RPMI7951 (cell line): ENCODE data around the genes LACRT, OR10A7, OR6C75, OR6C70 and OR10P1.

GRCh38 chr12:54399134-54400178, 14.9 kb upstream of the ZNF385A start:
- RAMPAGE, long total RNA, result no peak

- RAMPAGE, long total RNA, result no peak
Measured at GRCh38 chr12:54406532-54407395, 12.3 kb downstream of the ITGA5 start.

GRCh38 chr12:54412766-54413092, 6.3 kb downstream of the ITGA5 start:
- RAMPAGE, long total RNA, result no peak

DNA sequence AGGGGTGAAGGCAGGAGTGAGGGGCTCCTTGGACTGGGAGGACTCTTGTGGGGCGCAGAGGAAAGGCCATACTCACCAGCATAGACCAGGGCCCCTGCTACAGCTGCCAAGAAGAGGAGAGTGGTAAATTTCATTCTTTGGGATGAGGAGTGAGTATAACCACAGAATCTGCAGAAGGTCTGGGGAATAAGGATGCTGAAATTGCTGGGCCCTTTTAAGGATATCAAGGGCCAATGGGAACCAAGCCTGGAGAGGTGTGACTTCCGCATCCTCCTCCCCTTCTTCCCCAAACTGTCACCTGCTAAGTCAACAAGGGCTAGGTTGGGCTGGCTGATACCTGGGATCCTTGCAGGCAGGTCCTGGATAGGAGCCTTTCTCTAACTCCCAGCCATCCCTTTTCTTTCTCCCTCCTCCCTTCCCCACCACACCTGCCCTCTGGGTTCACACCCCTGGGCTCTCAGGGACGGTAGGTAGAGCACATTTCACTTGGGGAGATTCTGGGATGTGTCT, at the start of gene LACRT:
Gene LACRT, minus strand, starts transcription at position 188 of the 510 bp plus-strand sequence.
- RAMPAGE, long total RNA, result no peak

- RAMPAGE, long total RNA, result no peak
Measured at GRCh38 chr12:54991084-54991716, 6.6 kb upstream of the TESPA1 start.

GRCh38 chr12:55220778-55221263, at the start of gene OR10A7:
Gene OR10A7, plus strand, starts transcription at chr12:55221025.
- RAMPAGE, long total RNA, result no peak

DNA sequence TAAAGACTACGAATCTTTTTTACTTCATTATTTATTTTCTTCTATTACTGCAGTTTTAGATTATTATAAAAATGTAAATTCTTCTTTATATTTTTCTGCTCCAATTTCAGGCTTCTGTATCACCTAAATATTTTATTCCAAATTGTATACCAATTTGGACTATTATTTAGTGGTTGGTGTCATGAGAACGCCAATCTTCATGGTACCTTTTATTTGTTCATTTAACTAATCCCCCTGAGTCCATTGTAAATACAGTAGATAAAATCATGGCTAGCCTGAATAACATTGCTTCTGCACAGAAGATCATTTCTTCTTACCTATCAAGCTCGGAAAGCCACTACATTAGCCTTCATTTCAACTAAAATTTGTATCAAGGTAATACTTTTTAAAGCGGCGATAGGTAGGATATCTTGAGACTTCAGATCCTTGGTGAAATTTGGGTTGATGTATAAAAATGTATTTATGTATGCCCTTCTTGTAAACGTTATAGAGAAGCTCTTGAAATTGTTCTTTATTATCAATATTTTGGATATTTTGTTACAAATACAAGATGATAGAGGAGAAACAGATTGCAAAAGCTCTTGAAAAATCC, at the start of gene OR6C75:
Gene OR6C75, plus strand, starts transcription at position 326 of the 592 bp plus-strand sequence.
- RAMPAGE, long total RNA, result no peak

GRCh38 chr12:55469879-55470438, at the start of gene OR6C70:
Gene OR6C70, minus strand, starts transcription at chr12:55470138.
- RAMPAGE, long total RNA, result no peak

GRCh38 chr12:55636741-55637045, at the start of gene OR10P1:
Gene OR10P1, plus strand, starts transcription at chr12:55636892.
- RAMPAGE, long total RNA, result no peak

- RAMPAGE, long total RNA, result no peak
Measured at GRCh38 chr12:55673530-55674120, 7.9 kb upstream of the METTL7B start.

DNA sequence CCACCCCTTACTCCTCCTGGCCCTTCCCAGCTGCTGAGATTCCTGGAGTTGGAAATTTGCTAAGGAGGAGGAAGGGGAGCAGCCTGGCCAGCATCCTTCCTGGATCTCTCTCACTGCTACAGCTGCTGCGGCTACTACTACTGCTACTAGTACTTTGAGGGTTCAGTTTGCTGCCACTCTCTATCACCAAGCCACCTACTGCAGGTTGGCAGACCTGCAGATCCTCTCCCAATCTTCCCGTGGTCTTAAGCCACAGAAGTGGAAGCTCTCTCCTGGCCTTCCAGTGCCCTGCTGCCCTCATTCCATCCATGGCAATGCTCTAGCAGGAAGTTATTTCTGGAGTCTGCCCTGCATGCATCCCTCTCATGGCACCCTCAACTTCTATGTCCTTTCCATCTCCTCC, 1.0 kb downstream of the ITGA7 start:
- RAMPAGE, long total RNA, result no peak

GRCh38 chr12:55723424-55724654, 3.6 kb downstream of the RDH5 start:
- RAMPAGE, long total RNA, result no peak

GRCh38 chr12:55749439-55750582, 6.9 kb downstream of the GDF11 start:
- RAMPAGE, long total RNA, result no peak

DNA sequence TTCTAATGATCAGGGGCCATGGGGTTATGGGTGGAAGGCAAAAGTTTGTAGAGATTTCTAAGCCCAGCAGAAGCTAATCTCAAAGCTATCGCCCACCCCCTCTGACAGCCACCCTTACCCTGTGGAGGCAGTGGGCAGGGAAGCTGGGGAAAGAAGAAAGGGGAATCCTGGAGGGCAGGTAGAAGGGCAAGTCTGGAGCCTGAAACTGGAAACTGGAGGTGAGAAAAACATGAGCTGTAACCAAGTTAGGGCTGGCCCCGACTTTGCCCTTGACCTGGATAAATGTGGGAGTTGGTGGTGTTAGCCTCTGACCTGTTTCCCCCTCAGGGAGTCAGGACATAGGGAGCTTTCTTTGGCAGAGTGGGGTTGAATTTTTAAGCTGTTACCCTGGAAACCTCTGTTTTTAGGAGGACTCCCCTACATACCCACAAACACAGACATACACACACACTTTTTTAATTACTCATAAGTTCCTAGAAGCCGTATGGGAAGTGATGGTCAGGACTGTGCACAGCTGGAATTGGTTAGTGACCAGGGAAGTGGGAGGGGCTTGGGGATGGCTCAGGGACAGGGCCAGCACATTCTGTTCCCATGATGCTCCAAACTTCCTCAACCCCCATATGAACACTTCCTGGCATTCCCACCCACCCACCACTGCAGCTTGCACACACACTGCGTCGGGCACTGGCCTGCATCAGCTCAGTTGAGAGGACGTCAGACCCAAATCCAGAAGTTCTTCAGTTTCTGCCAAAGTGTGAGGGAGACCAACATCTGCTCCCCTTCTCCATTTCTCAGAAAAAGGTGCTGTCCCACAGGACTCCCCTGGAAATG, 5.0 kb upstream of the MMP19 start:
- RAMPAGE, long total RNA, result no peak

DNA sequence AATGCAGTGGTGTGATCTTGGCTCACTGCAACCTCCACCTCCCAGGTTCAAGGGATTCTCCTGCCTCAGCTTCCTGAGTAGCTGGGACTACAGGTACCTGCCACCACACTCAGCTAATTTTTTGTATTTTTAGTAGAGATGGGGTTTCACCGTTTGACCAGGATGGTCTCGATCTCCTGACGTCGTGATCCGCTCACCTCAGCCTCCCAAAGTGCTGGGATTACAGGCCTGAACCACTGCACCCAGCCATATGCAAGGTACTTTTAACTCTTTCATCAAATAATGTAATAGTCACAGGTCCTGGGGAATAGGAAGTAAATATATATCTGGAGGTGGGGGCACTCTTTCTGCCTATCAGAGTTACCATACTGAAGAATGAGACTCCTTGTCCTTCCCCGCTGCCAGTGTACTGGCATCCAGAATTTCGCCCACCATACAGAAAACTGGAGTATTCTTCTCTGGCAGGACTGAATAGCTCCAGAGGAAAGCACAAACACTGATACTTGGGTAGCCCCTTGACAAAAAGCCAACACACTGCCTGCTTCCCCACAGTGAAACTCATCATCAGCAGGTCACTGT, 14.2 kb upstream of the MMP19 start:
- RAMPAGE, long total RNA, result no peak

DNA sequence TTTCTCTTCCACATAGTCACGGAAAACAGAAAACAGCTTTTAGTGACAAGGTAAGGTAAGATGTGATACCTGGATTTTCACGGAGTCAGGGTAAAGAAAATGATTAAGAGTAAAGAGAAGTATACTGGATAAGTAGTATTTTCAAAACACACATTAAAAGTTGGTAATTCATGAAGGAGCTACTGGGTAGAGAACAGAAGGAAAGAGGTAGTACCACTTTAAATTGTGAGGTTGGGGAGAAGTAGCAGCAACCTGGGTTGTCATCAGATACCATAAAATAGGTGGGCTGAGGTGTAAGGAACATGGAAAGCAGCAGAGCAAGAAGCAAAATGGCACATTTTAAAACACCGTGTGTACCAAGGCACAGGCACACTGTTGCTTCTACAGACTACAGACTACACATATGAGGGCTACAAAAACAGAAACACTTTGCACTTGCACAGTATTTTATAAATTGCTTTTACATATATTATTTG, 1.9 kb downstream of the PYM1 start:
- RAMPAGE, long total RNA, result no peak

DNA sequence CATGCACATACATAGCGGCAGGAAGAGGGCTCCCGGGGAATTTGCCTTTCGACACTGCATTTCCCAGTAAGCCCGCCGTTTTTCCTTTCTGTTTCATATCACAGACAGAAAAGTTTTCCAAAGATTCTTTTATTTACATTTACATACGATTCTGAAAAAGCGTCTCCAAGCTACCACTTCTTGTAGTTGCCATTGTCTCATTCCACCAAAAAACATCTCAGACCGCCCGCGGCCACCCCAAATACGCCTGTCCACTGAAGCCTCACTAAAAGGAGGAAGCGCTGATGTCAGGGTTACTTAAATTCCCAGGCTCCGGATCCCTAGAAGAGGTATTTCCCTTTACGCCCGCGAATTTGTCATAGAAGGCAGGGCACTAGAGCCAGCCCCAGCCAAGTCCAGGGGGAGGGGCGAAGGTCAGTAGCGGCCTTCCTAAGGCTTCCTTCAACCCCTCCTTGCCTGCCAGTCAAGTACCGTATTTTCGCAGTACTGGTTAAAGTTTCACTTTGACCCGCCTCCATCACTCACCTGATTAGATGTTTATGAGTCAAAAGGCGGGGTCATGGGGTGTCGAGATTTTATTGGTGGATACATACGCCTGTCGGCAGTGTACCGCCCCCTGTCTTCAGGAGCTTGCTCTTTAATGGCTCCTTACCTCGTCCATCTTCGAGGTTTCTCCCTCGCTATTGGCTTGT, 533 bp upstream of the RAB5B start:
- RAMPAGE, long total RNA, result no peak

- RAMPAGE, long total RNA, result no peak
Measured at GRCh38 chr12:55980754-55981168, 6.9 kb downstream of the RAB5B start.

DNA sequence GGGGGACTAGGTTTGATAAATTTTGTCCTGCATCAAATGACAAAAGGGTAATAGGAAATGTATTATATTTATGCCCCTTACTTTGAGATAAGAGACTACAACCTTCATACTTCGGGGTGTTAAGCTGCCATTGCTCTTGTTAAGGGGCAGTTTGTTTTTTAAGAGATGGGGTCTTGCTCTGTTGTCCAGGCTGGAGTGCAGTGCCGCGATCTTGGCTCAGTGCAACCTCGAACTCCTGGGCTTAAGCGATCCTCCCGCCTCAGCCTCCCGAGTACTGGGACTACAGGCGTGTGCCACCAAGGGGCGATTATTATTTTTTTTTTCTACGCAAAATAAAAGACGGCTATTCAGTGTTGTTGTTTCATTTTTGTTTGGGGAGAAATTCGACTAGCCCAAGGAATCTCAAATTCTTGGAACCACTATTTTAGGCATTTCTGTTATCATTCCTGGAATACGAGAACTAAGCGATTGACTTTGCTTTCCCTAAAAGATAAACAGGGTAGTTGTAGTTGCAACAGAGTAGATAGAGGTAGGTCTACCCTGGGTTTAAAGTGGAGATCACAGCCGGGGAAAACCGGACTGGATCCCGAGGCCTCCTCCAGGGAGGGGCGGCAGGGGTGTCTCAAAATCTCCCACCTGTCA, 621 bp upstream of the SUOX start:
- RAMPAGE, long total RNA, result no peak

- RAMPAGE, long total RNA, result no peak
Measured at GRCh38 chr12:56044235-56044638, 2.5 kb downstream of the RPS26 start.